ENCODE measurements around the genes GOLGA8J, FAN1 and MTMR10.

DNA sequence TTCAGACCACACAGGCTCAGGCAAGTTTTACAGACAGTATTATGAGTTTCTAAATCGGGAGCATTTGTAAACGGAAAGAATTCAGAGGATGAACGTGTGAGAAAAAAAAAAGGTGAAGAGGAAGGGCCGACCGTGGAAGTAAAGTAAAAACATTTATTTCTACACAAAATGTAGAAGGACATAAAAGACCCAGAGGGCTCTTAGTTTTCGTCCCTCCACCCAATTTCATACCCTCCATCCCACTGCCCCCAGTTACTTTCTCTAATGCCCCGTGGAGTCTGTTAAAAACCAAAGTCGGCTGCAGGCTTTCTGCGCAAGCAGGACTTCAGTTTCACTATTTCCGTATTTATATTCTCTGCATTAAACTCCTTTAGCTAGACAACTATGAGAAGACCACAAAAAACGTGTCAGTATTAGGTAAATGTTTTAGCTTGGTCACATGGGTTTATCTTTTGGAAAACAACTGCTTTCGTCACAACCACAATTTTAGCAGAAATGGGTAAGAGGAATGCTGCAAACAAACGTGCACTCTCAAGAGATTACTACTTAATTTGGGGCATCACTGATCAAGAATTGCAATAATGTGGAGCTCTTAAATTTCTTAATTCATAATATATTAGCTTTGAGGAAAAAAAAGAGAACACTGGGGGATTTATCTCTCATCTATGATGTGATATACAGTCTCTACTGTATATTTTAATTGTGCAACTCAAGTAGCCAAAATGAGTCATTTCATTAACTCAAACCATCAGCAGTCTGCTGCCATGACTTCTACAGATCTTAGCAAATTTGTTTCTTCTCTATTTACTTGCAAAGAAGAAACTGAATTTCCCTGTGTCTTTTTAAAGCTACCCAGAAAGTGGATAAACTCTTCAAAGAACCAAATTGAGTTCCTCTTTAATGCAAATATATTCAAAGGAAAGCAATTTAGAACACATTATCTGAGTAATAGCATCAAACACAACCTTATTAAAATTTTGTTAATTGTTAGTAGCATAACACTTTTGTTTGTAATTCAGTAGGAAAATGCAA, 720 bp upstream of the NSMCE3 start:
- PRO-cap, 2 experiments: no peak in any of the 2 experiments

GRCh38 chr15:29730347-29730709, 91.9 kb downstream of the TJP1 start:
- PRO-cap, 2 experiments: no peak in any of the 2 experiments

- PRO-cap, 2 experiments: no peak in any of the 2 experiments
Observed at GRCh38 chr15:30082512-30083069, at the start of gene GOLGA8J. TSS of gene GOLGA8J (plus strand) at chr15:30082955.

DNA sequence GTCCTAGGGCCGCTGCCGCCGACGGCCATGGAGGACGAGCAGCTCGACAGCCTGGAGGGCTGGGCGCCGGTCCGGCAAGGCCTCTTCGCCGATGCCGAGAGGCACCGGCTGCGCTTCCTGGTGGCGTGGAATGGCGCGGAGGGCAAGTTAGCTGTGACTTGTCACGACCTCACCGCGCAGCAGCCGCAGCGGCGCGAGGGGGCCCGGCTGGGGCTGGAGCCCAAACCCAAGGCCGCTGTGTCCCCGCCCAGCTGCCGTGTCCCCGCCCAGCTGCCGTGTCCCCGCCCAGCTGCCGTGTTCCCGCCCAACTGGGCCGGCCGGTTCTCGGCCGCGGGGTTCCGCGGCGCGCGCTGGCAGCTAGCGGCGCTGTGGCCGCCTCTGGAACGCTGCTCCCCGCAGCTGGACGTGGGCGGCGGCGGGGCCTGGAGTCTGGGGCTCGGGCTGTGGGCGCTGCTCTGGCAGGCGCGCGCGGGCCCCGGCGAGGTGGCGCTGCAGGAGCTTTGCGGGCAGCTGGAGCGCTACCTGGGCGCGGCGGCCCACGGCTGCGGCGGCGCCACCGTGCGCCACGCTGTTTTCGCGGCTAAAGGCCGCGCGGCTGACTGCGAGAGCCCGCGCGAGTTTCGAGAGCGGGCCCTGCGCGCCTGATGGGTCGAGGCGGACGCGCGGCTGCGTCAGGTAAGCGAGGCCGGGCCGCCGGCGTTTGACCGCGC, 56.8 kb upstream of the GOLGA8R start:
- PRO-cap, 2 experiments: no peak in any of the 2 experiments

- PRO-cap, 2 experiments: peak in 1 of 2 experiments; most common plus-strand start chr15:30903912 (in 1)
Observed at GRCh38 chr15:30903214-30904322, at the start of gene FAN1. TSS of gene FAN1 (plus strand) at chr15:30903915.

DNA sequence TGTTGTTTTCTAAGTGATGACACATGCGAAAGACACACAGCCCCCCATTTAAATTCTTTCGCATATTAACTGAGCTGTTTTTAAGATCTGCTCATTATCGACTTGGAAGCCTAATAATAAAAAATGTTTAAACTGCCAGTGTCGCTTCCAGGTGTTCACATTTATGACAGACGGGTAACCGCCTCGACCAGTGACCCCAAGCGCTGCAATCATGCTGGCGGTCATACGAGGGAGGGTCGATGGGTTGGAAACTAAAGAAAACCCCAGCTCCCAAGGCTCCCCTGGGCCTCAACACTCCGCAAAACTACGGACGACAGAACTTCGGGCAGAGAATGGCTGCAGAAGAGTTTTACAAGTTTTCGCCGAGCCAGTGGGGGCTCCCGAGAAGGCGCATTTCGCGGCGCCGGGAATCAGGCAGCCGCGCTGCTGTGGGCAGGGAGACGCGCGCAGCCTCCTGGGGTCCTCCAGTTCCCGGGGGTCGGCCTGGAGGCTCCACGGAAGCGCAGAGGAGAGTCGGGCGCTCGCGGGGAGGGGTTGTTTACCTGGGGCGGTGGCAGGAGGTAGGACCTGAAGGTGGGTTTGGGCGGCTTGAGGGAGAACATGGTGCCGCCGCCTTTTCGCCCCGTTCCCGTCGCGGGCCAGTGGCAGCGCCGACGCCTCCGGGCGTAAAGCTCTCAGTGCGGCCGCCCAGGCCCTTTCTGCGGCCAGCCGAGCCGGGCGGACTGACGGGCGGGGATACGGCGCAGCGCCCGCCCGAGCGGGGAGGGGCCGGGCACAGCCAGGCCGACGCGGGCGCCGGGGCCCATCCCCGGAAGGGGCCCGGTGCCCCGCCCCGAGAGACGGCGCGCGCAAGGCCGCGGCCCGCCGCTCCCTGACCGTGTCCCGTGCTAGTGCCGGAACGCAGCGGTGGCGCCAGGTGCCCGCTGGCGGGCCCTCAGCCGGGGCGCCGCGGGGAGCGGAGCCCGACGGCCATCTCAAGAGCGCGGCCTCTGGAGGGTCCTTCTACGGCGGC, at the start of gene MTMR10:
MTMR10 (minus strand) TSS at position 724 of the 1,012 bp plus-strand sequence.
- PRO-cap, 2 experiments: peak in 2 of 2 experiments; most common plus-strand start position 890 of the sequence (in 2); most common minus-strand start position 700 of the sequence (in 2)

DNA sequence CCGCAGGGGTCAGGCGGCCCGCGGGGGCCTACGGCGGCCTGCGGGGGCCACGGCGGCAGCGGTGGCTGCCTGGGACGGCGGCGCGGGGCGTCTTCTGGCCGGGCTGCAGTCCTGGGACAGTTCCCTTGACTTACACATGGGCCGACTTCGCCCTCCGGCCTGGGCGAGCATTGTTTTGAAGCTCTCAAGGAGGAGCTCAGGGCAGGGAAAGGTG, 396 bp upstream of the MTMR10 start:
- PRO-cap, 2 experiments: peak in 1 of 2 experiments; most common plus-strand start position 52 of the sequence (in 1)

DNA sequence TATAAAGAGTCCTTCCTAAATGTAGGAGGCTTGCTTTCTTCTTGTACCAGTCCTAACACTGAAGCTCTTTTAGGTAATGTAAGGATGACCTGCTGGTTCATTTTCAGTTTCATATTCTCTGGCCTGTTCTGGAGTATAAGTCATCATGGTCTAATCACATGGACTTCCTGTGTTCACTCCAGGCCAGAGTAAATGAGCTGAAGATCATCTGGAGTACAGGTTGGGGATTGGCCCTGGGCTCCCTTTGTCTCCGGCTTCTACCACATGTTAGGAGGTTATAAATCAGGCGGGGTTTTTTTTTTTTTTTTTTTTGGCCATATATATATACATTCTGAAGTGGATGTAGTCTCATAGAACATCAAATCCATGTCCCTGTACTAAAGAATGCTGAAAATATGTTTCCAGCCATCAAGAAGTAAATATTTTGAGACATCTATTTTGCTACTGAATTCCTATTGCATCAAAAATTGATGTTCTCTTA, 40.3 kb upstream of the MTMR10 start:
- PRO-cap, 2 experiments: no peak in any of the 2 experiments

- PRO-cap, 2 experiments: peak in 2 of 2 experiments; most common plus-strand start chr15:31216642 (in 1); most common minus-strand start chr15:31216429 (in 2)
Observed at GRCh38 chr15:31216217-31216693, 110.4 kb upstream of the KLF13 start.

GRCh38 chr15:31225997-31226352, 100.7 kb upstream of the KLF13 start:
- PRO-cap, 2 experiments: no peak in any of the 2 experiments

DNA sequence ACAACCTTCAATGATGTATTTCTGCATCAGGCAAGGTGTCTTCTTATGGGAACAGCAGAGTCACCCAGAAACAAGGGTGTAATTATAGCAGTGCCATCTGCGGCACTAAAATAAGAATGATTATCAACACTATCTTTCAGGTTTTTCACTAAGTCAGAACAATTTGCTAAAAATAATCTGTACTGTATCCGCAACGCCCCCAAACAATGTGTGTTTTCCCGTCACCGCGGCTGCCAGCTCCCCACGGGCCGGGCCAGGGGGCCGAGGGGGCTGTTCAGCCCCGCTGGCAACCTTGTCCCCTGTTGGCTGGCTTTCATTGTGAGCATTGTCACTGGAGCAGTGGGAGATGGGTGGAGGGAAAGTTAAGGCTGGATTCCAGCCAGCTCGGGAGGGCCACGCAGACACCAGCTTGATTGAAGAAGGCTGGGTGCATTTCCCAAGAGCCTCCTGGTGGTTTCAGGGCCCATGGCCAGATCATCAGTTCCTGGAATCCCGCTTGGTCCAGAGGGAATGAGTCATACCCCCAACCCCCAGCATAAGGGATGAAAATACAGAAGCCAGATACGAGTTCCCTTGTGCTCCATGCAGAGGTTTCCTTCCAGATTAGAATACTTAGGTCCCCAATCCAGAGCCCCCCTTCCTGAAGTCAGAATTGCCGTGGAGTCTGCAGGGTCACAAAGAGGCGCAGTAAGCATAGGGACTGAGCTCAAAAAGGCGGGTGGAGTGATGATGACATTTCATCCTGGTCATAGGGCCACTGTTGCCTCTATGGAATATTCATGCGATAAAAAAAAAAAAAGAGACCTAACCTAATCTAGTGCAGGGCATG, 90.2 kb upstream of the KLF13 start:
- PRO-cap, 2 experiments: no peak in any of the 2 experiments

DNA sequence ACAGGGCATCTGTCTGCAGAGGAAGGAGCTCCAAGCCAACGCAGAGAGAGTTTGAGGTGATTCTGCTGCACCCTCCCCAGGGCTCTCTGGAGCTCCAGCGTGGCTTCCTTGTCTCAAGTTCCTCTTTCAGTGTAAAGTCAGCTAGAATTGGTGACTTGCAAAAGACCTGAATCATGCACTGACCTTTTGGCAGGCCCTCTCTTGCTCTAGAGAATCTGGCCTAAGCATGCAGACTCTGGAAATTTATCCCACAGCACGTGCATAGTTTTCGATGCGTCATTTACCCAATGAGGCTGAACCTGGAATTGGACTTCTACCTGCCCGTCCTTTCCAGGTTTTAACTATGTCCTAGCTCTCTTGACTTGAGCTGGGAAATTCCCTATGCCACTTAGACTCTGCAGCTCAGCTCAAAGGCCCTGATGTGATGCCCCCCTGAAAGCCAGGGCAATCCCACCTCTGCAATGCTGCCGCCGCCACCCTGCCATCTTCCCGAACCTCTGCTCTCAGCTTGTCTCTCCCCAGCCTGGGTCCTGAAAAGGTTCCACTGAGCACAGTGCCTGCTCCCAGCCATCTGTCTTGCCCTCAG, 63.3 kb upstream of the KLF13 start:
- PRO-cap, 2 experiments: peak in 2 of 2 experiments; most common minus-strand start position 88 of the sequence (in 2)

GRCh38 chr15:31325015-31325463, 1.6 kb upstream of the KLF13 start:
- PRO-cap, 2 experiments: no peak in any of the 2 experiments

GRCh38 chr15:31327743-31328818, 1.4 kb downstream of the KLF13 start:
- PRO-cap, 2 experiments: peak in 2 of 2 experiments; most common plus-strand start chr15:31328156 (in 2); most common minus-strand start chr15:31327946 (in 2)

DNA sequence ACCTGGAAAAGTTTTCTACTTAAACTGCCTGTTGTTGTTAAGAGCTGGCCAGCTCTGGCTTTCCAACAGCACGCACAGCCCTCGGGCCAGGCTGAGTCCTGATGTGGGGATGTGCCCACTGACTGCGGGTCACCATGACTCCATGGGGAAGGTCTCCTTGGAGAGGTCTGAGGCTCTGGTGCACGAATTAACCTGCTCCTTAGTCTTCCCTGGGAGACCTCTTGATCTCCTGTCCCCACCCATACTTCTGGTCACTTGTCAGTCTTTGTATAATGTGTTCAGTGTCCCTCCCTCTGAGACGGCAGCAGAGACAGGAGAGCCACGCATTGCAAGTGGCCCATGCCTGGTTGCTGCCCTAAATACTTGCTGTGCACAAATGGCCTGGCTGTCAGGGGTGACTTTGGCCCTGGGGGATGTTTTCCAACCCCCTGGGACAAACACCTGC, 17.0 kb downstream of the KLF13 start:
- PRO-cap, 2 experiments: peak in 1 of 2 experiments; most common plus-strand start position 100 of the sequence (in 1)

DNA sequence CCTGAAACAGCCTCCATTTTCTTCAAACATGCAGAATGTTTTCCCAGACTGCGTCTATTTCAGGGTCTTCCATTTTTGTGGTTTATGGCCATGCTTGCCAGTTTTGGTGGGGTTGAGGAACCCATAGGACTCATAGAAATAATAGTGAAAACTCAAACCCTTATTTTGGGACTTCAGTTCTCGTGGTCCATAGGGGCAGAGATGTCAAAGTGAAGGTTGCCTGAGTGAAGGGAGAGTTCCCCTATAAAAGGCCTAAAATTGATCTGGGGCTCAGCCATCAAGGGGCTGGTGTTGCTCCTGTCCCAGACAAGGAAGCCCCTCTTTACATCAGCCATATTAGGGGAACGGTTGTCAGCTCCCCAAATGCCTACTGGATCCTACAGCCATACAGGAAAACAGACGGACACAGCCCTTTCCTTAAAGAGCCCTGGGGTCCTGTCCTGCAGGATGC, 48.7 kb downstream of the KLF13 start:
- PRO-cap, 2 experiments: no peak in any of the 2 experiments

GRCh38 chr15:31391336-31392666, 65.2 kb downstream of the KLF13 start:
- PRO-cap, 2 experiments: peak in 2 of 2 experiments; most common plus-strand start chr15:31392513 (in 1); most common minus-strand start chr15:31392176 (in 1)

- PRO-cap, 2 experiments: no peak in any of the 2 experiments
Observed at GRCh38 chr15:31739978-31740772, 130.3 kb downstream of the OTUD7A start.

- PRO-cap, 2 experiments: no peak in any of the 2 experiments
Observed at GRCh38 chr15:31811541-31812026, 58.9 kb downstream of the OTUD7A start.

DNA sequence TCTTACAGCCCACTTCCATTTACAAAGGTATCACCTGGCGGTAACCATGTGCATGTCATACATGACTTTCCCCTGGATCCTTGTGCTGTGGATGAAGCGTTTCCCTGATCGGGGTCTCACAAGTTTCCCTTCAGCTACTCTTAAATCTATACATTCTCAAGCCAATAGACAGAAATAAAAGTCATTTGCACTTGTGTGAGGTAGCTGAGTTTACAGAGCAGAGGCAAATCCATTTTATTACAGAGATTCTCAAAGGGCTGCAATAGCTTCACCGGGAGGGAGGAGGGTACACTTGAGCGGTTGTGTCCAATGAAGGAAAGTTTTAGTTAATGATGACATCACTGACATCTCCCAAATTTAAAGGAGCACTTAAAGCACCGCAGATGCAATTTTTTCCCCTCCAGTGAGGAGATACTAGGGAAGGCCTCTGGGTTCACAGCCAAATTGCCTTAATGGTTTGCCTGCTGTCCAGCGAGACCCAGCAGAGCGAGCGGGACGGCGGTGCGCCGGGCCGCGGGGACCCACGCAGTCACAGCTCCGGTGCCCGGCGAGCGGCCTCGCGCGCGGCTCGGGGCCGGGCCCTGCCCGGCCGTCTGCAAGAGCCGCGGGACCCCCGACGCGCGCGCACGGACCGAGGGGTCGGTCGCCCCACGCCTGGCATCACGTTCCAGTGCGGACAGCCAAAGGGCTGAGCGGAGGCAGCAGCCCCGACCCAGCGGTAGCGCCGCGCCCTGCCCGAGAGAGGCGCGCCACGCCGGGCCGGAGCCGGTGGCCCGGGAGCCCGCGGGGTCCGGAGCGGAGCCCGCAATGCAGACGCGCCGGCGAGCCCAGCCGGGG, 765 bp downstream of the OTUD7A start:
- PRO-cap, 2 experiments: no peak in any of the 2 experiments